Colonic mucosa (tissue), 1 donor: ENCODE results near the genes TLR4 and BRINP1.

DNA sequence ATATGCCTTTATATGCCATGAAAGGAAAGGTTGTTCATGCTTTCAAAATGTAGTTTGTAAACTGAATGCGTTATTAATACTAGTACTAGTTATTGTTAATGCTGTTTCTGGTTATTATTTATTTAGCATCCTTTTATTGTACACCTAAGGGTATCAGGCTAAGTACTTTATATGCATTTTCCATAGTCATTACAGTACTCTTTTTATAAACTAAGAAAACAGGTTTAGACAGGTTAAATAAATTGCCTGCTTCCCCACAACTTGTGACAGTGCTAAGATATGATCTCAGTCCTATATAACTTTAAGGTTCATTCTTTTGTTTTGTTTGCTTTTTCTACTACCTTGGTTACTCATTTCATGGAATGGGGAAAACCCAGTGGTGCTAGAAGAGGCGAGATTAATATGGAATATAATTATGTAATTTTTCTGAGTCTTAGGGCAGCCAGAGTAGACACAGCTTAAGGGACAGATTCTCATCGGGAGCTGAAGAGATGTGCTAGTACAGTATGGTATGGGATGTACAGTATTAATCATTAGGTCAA lies 6.0 kb downstream of the TRIM32 start:
- PRO-cap = no peak

DNA sequence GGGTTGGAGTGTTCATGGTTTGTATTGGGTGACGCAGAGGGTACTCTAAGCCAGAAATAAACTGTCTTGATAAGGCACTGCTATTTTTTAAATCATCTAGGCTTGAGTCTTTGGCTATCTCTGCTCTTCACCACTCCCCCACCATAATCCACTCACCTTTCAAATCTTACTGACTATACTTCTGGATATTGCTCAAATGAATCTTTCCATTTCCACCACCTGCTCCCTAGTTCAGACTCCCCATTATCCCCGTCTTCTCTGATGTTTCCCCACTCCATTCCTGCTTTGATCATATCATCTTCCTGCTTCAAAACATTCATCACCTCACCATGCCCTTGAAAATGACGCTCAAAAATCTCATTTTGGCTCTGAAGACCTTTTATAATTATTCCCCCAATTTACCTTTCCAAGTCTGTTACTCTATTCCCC lies 8.7 kb downstream of the TRIM32 start:
- PRO-cap = no peak

- PRO-cap = no peak
These were observed 9.0 kb downstream of the ASTN2 start for GRCh38 chr9:117405896-117406256.

GRCh38 chr9:117413094-117413612 lies 1.7 kb downstream of the ASTN2 start:
- PRO-cap = no peak

- PRO-cap = no peak
These were observed 59.7 kb upstream of the TLR4 start for GRCh38 chr9:117644624-117644823.

GRCh38 chr9:117703750-117705007 lies at the start of gene TLR4:
TLR4 (plus strand) TSS chr9:117704403.
- PRO-cap = unidirectional peak, plus-strand start at chr9:117704191; unidirectional peak, plus-strand start at chr9:117704403

DNA sequence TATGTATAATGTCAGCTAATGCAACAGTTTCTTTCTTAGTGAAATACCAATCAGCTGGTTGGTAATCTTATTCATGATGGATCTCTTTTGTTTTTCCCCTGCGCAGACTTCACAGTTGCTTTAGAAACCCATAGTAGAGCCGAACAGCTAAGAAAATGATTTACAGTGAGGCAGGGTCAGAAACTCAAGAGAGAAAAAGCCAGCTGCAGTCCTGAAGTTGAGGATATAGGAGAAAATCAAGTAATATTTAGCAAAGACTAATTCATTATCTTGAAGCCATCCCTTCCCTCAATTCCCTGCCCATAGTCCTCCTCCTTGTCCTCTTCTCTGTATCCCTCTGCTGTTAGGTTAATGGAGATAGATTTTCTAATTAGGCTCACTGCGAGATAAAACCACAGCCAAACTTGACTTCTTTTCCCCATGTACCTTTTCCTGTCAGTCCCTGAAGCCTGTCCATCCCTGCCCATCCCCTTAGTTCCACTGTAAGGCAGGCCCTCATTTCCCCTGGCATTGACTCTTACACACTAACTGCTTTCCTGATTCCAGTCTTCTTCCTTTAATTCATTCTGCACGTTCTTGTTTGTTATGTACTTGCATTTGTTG lies 1.1 kb downstream of the TLR4 start:
- PRO-cap = no peak

DNA sequence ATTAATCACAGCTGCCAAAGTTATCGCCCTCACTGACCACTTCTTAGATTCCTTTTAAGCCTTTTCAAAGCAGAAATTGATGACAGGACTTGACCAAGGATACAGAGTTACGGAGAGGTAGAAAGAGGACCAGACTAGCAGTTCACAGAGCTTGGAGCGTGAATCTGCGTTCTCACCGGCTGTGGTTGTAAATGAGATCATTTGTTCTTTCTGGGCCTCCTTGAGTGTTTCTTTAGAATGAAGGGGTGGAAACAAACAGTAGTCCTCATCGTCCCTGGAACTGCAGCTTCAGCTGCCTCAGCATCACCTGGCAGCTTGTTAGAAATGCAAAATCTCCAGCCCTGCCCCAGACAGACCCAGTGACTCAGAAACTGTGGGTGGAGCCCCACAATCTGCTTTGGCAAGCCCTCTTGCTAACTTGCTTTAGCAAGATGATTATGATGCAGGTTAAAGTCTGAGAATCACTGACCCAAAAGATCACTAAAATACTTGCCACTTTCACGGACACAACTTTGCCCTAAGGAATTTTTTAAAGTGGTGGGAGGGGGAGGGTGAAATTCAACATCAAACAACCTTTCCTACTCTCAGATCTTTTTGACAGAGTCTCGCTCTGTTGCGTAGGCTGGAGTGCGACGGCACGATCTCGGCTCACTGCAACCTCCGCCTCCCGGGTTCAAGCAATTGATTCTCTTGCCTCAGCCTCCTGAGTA lies 86.1 kb downstream of the BRINP1 start:
- PRO-cap = no peak

DNA sequence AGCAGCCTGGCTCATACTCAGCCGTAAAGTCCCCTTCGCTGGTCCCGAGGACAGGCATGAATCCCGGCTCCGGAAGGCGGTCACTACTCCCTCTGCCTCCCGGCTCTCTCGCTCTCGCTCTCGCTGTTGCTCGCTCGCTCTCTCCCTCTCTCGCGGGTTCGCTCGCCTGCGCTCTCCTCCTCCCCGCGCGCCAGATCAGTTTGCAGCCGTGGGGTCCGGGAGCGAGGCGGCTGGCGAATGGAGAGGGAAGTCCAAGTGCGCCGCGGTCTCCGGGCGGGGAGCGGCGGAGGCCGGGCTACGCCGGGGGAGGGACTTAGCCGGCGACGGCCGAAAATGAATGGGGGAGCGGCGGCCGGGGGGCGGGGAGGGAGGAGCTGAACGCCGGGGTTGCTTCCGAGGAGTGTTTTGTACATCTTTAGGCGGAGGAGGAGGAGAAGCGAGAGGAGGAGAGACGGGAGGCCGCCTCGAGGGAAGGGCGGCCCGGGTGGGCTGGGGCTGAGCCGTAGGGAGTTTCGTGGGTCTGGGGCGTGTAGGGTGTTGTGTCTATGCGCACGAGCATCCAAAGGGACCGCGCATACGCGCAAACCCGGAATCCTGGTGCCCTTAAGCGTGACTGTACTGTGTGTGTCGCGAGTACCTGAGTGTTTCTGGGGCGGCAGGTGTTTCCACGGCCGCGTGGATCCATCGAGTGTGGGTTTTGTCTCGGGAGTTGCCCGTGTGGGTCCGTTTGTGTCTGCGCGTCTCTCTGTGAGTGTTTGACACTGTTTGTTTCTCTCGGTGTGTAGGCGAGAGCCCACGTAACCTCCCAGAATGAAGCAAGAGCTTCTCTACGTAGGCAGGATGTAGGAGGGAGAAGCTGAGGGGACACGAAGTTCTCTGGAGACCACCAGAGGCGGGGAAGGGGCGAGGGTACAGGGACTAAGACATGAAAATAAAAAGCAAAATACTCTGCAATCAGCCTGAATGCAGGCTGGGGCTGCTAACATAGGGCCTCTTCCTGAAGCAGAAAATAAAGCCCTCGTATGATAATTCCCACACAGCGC lies at the start of gene BRINP1:
TSS of gene BRINP1 (minus strand) at position 239 of the 1,043 bp plus-strand sequence.
- PRO-cap = no peak

- PRO-cap = no peak
These were observed 51.4 kb downstream of the CDK5RAP2 start for GRCh38 chr9:120528504-120528968.

DNA sequence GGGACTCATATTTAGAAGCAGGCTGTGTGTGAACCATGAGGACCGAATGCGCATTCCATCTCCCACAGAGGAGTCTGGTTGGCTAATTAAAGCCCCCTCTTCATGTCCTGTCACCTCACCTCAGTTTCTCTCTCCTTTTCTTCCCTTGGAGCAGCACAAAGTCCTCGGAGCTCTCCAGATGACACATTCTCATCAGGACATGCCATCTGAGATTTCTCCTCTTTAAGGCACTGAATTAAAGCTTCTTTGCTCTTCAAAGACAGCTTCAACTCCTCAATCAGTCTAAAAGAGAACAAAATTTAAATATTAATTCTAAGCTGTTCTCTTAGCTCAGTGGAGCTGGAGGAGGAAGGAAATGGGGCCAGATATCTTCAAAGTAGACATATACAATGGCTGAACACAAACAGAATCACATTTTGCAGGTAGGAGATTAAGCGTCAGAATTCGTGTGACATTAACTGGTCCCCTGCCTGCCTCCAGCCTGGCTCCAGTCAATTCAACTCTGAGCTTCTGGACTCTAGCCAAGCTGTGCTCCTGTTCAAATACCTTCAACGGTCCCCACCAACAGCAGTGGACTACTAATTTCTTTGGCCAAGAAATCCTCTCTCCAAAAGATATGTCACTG lies 50.0 kb downstream of the CDK5RAP2 start:
- PRO-cap = no peak

DNA sequence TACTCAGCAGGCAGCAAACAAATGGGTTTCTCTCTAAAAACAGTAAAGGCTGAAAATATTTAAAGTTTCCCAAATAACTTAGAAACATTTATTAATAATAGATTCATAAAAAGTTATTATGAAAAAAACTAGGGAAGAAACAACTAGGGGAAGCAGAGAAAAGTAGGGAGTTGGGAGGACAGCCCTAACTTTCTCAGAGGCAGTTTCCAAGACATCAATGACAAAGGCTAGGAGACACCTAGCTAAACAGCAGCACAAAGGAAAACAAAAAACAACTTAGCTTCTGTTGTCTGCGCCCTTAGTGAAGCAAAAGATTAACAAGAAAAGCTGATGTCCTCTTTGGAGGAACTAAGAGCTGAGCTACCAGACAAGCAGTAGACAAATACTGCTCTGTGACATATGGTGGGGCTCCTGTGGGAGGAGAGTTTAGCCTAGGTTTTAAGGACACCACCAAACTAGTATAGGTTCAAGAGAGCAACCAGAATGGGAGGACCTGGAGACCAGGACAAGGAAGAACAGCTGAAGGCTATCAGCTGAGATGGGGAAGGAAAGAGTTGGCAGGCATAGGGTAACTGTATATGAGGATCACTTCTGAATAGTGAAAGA lies 27.4 kb downstream of the FBXW2 start:
- PRO-cap = no peak

DNA sequence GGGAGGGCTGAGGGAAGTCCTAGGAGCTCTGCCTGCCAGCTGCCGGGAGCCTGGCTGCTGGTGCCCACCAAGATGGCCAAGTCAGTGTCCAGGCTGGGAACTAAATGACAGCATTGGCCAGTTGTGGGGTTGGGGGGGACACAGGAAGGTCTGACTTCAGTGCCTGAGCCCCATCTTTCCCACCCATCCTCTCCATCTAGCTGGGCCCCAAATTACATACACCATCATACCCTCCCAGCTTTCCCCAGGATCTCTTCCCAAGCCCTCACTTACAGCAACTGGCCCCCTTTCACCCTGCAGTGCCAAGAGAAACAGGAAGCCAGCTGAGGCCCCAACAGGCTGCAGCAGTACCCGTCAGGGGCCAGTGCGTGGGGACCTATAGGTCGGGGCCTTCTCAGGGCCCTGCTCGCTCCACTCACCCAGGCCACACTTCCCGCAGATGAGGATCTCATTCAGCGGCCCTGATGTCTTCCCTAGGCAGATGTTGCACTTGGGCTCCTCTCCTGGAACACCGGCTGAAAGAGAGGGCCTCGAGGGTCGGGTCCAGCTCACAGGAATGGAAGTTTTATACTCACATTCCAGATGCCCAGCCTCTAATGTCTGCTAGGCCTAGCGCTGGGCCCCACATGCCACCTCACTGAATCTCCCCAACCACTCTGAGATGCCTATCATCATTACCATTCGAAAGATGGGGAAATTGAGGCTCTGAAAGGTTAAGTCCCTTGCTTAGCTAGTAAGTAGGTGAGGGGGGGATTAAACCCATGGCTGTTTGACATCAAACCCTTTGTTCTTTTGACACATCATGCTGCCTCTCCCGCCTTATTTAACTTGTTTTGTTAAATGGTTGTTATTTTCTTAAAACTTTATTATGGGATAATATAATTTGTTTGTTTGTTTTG lies 6.7 kb downstream of the PHF19 start:
- PRO-cap = no peak

- PRO-cap = no peak
These were observed 1.3 kb upstream of the PHF19 start for GRCh38 chr9:120878081-120878970.

- PRO-cap = no peak
These were observed 12.2 kb downstream of the TRAF1 start for GRCh38 chr9:120914263-120914839.

- PRO-cap = no peak
These were observed 2.8 kb downstream of the TRAF1 start for GRCh38 chr9:120923719-120924220.

- PRO-cap = no peak
These were observed 1.3 kb downstream of the TRAF1 start for GRCh38 chr9:120925384-120925553.

- PRO-cap = no peak
These were observed 21.6 kb downstream of the RAB14 start for GRCh38 chr9:121179758-121180795.

- PRO-cap = no peak
These were observed 19.4 kb upstream of the RAB14 start for GRCh38 chr9:121220953-121221627.

DNA sequence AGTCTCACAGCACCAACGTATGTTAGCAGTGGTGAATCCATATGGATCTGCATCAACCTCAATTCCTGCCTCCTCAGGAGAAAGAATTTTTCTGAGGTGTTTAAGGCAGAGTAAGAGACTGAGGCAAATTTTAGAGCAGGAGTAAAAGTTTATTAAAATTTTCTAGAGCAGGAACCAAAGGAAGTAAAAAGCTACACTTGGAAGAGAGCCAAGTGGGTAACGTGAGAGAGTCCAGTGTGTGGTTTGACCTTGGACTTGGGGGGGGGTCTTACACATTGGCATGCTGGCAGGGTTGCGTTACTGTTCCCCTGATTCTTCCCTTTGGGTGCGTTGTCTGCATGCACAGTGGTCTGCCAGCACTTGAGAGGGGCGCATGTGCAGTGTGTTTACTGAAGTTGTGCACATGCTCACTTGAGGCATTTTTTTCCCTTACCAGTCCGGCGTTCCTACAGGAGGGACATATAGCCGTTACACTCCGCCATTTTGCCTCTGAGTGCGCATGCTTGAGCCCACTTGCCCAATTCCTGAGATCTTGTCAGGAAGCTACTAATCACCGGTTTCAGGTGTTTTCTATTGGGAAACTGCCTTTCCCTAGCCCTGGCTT lies 21.1 kb upstream of the RAB14 start:
- PRO-cap = no peak